Choroid plexus epithelial cell (primary cell): ENCODE data around the genes ERF and TMEM145.

DNA sequence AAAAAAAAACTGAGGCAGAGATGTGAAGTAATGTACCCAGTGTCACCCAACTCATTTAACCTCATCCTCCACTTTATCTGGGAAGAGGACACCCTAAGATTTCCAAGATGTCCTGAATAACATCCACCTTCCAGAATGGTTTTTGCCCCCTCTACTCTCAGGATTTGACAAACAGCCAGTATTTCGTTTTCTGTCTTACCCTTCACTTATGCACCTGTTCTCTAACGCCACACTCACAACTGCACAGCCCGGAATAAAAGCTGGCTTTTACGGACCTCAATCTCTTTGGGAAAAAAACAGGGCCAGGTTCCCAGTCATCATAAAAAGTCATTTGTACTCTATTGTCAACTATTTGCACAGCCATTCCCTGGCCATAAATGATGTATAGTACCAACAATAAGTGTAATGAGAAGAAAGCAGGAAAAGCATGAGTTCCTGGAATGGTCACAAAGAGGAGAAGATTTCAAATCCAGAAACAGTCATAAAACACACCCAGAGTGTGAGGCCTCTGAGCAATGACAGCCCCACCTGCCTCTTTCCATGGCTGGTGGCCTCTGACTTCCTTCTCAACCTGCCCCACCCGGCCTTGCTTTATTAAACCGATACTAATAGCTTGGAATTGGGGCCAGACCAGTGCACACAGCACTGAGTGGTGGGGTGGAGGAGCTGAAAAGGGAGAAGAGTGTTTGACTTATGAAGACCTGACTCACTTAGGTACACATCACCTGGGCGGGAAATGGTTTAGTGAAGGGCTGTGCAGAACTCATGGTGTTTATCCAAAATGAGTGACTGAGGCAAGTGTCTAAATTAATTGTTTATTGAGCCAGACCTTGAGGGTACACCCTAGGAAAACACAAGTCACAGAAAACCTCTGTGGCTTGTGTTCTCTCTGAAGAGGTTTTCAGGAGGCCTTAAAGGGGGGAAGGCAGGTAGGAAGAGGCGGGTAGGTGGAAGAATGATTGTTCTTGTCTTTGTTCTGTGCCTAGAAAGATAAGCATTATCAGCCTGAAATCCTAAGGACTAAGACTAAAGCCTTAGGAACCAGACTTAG is 20.8 kb upstream of the CEACAM6 start:
- RRBS: no CpG with 5 or more reads among the region's 8 CpGs

DNA sequence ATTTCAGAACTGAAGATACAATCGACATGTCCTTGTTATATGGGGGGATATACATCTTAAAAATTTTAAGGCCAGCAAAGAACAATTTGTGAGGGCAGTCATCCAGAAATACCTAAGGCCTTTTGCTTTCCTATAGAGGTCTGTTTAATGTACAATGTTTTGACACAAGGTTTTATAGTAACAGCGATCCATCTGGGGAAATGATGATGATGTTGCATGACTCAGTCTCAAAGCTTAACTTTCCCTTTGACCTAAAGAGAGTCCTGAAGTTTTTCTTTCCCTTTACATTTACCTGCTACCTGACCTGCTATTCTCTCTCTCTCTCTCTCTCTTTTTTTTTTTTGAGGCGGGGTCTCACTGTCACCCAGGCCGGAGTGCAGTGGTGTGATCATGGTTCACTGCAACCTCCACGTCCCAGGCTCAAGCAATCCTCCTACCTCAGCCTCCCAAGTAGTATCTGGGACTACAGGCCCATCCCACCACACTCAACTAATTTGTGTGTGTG is 20.1 kb upstream of the CEACAM6 start:
- RRBS: no CpG with 5 or more reads among the region's 5 CpGs

GRCh38 chr19:41758012-41758423 is 2.7 kb downstream of the CEACAM6 start:
- RRBS: no CpG with 5 or more reads among the region's 6 CpGs

DNA sequence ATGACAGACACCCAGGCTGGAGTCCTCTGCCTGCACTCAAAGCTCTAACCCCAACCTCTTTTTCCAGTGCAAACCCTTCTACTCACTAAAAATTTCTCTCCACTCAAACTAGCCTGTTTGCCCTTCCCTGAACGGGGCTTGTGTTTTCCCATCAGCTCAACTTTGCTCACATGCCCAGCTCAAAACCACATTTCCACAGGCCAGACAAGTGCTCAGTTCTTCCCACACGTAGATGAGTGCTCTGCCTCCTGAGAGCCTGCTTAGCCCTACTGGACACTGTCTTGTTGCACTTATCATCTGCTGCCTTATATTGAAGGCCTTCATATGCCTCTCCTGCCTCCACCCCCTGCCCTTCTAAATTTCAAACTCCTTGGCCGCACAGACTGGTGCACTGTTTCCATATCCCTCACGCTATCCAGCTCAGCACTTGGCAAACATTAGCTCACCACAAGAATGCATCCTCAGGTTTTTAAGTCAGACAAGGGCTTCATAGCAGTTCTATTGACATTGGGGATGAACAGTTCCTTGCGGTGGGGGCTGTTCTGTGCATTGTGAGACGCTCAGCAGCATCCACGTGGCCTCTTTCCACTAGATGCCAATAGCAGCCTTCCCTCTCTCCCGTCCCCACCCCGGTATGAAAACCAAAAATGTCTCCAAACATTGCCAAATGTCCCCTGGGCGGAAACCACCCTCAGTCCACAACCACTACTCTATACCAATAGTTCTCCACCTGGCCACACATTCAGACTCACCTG is 3.9 kb upstream of the CEACAM3 start:
- RRBS: no CpG with 5 or more reads among the region's 10 CpGs

- RRBS: 0% methylated on average over 16 of the region's 71 CpGs
These were observed 1.2 kb downstream of the ARHGEF1 start for GRCh38 chr19:41883765-41884968.

DNA sequence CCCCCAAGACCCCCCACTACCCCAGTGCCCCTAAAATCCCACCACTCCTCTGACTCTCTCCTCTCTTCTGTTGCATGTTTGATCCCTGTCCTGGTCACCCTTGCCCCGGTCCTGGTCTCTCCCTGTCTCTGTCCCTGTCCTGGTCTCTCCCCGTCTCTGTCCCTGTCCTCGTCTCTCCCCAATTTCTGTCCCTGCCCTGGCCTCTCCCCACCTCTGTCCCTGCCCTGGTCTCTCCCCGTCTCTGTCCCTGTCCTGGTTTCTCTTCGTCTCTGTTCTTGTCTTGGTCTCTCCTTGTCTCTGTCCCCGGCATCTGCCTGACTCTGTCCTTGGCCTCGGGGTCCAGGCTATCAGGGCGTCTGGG is 14.6 kb downstream of the ARHGEF1 start:
- RRBS: 88% methylated on average over 2 of the region's 8 CpGs

DNA sequence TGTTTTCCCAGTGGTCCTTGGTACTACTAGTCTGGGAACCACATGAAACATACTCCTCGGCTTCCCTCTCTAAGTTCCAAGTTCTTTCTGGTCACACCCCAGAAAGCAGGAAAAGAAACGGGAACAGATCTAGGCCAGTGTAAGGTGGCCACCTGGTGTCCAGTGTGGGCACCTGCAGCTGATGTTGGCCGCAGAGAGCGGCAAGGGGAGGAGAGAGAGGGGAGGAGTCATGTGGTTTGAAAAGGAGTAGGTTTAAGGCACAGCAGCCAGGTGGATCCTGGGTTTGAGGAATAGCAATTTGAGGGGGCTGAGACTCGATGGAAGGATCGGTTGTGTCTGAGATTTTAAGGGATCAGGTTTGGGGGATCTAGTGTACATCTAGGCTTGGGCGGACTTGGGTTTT is 1.3 kb downstream of the RABAC1 start:
- RRBS: no CpG with 5 or more reads among the region's 7 CpGs

DNA sequence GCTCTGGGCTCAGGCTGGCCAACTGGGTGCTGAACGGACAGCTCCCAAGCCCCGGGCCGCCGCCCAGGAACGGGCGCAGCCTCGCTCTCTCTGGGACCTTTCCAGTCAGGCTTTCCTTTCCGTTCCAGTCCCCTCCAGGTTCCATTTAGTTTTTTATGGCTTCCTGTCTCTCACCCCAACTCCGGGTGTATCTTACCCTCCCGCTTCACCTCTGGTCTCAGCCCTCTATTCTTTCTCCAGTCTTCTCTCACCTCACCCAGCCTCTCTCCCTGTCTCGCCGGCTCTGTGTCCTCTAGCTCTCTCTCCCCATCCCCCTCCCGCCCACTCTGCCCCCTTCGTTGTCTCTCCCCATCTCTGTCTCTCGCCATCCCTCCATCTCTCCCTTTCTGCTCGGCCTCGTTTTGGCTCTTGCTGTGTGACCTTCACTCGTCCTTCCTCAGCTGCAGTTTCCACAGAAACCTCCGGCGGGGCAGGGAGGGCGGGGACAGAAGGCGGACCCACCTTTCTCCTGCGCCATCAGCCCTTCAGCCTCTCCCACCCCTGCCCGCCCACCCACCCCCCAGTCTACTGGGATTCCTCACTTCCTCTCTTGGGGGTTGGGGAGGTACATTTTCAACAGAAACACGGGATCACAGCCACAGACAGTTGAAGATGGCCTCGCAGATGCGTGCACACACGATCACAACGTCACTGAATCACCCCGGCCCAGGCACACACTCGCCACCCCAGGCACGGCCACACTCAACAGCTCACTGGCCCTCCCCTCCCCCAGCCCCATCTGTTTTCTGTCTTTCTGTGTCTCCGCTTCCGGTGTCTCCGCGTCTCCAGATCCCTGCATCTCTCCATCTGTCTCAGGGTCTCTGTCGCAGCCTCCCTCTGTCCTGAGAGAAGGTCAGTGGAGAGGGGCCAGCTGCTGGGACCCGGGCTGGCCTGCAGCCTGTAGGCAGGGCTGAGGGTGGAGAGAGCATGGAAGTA is 3.5 kb upstream of the ATP1A3 start:
- RRBS: 2% methylated on average over 7 of the region's 38 CpGs

GRCh38 chr19:42132973-42133480 is 781 bp upstream of the POU2F2 start:
- RRBS: under 1% methylated on average over 21 of the region's 42 CpGs

- RRBS: no CpG with 5 or more reads among the region's 1 CpG
These were observed 4.6 kb downstream of the DEDD2 start for GRCh38 chr19:42212917-42213285.

- RRBS: 2% methylated on average over 25 of the region's 77 CpGs
These were observed at the start of gene ERF for GRCh38 chr19:42254817-42255717. Gene ERF, minus strand, starts transcription at chr19:42255128.

GRCh38 chr19:42271518-42272639 is 2.8 kb downstream of the CIC start:
- RRBS: 94% methylated on average over 4 of the region's 41 CpGs

DNA sequence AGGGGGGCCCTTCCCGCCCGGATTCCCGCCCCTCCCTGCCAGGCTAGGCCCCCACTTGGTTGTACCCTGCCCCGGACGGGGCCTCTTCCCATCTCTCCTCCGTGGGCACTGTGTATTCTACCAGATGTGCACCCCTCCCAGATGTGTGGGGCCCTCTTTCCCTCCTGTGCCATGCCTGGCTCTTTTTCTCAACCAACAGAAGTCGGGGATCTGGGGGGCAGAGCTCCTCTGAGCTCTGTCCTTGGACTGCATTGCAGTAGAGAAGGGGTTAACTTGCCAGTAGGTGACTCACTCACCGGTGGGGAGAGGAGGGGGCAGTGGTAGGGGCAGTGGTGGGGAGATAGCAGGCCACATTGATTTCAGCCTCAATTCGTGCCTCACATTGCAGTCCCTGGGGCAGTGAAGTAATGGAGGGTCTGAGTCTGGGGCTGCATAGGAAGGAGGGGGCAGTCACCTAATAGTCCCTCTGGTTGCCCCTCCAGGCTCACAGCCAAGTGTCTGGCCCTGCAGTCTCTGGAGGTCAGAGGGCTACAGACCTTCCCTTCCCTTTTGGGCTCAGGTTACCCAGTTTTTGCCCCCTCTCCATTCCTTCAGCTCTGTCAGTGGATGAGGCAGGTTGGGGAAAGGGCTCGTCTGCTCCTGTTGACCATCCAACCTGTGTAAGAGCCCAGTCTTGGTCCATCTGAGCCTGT is 12.8 kb downstream of the CIC start:
- RRBS: 14% methylated on average over 3 of the region's 10 CpGs

DNA sequence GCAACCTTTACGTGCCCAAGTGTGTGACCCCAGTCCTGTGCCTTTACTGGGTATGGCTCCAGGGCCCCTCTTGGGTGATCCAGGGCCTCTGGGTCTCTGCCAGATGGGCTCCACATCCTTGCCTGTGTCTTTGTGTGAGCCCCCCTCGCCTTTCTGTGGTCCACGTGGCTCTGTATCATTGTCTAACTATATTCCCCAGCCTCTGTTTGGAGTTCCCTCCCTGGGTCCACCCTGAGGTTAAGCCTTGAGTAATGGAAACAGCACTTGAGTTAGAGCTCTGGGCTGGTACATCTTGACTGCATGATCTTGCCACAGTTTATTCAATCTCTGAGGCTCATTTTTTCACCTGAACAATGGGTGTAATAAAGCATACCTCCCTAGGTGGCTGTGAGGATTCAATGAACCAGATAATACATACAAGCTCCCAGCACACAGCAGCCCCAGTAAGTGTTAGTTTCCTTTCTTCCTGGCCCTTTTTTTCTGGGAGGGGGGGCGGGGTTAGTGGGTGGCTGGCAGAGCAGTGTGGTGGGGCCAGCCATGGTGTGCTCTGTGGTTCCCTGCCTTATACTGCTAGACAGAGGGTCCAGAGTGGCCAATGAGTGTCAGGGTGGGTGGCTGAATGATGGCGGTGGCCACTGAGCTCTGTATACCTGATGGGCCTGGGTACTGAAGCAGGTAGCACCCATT is 13.5 kb downstream of the CIC start:
- RRBS: no CpG with 5 or more reads among the region's 5 CpGs

DNA sequence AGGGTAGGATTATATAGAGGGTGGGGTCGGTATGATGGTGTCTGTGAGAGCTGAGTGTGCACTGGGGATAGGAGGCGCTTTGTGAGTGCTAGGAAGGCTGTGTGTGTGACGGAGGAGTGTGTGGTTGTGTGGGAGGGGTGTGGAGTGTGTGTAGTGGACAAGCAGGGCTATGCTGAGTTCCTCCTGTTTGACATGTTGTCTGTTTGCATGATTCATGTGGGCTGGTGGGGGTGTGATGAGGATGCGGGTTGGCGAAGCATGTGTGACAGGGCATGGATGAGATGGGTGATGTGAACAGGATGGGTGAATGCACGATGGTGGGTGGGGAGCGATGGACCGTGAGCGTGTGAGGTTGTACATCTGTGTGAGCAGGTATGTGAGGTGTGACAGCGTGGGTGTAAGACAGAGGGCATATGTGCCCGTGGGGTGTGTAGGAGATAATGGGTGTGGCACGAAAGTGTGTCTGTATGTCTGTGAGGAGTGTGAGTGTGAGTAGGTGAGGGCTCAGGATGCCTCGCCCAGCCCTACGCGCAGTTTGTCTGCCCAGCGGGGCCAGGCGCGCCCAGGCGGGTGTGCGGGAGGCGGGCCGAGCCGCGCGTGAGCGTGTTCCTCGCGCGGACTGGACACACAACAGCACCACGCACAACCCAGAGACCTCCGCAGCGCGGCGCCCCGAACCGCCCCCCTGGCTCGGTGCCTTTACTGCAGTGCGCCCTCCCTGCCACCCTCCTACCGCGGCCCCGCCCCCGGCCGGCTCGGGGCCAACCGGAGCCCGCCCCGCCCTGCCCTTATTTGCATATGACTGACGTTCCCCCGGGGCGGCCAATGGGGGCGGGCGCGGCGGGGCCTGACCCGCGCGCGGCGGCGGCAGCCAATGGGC is 14.3 kb downstream of the CIC start:
- RRBS: 2% methylated on average over 11 of the region's 60 CpGs

DNA sequence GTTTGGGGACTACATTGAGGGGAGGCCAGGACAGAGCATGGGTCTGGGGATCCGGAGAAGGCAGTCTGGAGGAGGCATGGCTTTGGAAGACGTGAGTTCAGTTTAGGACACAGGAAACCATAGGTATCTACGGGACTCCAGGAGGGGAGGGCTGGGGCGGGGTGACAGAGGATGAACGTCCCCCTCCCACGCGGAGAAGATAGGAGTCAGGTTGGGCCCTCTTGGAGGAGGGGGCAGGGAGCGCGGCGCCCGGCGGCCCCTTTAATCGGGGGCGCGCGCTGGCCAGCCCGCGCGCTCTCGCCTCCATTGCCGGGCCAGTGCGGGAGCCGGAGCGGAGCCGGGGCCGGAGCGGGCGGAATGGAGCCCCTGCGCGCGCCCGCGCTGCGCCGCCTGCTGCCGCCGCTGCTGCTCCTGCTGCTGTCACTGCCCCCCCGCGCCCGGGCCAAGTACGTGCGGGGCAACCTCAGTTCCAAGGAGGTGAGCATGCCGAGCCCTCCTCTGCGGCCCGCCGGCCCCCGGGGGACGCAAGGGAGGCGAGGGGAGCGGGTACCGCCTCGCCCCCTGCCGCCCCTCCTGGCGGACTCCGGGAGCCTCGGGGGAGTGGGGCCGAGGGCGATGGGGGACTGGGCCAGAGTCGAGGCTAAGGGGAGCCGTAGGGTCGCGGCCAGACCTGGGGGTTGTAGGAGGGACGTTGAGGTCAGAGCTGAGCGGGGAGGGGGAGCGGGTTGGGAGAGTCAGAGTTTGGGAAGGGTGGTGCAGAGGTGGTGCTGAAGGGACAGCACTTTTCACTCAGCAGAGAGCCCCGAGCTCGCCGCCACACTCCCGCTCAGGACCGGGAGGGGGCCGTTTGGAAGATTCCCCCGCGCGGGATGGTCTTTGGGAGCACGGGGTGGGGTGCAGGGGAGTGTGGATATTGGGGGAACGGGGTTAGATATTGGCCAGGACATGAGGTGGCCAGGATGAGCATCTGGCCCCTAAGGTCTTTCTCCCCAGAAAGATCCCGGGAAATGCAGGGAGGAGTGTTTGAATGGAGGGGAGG is at the start of gene TMEM145:
TSS of gene TMEM145 (plus strand) at position 290 of the 1,039 bp plus-strand sequence.
- RRBS: 1% methylated on average over 36 of the region's 77 CpGs

DNA sequence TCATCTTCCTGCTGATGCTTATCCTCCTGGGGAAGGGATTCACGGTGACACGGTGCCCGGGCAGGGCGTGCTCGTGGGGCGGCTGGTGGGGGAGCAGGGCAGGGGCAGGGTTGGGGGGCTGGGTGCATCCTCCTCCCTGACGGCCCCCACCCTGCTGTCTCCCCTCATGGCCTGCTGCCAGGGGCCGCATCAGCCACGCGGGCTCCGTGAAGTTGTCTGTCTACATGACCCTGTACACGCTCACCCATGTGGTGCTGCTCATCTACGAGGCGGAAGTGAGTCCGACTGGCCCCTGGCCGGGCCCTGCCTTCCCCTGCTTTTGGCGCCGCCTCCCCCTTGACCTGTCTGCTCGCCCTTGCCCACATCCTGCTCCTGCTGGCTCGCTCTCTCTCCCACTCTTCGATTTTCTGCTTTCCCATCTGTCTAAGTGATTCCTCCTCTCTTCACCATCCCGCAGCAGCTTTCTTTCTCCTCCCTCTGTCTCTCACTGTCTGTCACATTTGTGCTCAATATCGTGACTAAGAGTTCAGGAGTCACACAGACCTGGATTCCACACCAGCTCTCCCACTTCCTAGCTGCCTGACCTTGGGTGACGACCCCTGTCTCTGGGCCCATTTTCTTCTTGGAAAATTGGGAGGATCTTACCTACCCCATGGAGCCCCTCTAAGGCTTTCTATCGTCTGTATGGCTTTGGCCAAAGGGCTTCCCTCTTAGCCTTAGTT is 3.7 kb downstream of the TMEM145 start:
- RRBS: no CpG with 5 or more reads among the region's 25 CpGs

DNA sequence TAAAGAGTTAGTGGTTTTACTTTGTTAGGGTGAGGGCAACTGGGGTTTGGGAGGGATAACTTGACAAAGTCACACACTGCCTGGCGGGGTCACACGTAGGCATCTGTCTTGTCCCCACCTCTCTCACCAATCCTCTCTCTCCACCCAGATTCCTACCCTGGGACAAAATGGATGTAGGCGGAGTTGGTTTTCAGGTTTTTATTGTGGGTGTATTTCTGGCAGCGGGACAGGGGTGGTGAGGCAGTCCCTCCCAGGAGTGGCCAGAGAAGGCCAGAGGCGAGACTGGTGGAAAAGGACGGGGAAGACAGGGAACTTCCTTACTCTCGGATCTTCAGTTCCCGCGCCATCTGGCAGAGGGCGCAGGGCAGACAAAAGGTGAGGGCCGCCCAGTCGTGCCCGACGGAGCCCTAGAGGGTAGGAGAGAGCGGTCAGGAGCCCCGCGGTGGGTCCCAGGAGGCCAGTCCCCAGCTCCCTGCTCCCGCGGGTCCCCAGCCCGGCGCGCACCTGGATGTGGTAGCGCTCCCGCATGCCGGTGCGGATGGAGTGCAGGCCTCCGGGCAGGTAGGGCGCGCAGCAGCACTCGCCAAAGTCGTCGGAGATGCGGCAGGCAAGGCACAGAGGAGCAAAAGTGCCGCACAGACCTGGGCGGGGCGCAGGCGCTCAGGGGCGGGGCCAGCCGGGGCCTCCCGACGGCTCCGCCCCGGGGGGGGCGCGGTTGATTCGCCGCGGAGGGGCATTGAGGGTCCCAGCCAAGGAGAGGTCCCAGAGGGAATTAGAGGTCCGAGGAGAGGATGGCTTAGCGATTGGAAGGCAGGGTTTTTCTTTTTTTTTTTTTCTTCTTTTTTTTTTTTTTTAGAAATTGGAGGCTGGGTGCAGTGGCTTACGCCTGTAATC is 3.0 kb downstream of the CNFN start:
- RRBS: 11% methylated on average over 5 of the region's 51 CpGs

GRCh38 chr19:42396812-42397006 is 6.6 kb upstream of the CNFN start:
- RRBS: no CpG with 5 or more reads among the region's 15 CpGs

DNA sequence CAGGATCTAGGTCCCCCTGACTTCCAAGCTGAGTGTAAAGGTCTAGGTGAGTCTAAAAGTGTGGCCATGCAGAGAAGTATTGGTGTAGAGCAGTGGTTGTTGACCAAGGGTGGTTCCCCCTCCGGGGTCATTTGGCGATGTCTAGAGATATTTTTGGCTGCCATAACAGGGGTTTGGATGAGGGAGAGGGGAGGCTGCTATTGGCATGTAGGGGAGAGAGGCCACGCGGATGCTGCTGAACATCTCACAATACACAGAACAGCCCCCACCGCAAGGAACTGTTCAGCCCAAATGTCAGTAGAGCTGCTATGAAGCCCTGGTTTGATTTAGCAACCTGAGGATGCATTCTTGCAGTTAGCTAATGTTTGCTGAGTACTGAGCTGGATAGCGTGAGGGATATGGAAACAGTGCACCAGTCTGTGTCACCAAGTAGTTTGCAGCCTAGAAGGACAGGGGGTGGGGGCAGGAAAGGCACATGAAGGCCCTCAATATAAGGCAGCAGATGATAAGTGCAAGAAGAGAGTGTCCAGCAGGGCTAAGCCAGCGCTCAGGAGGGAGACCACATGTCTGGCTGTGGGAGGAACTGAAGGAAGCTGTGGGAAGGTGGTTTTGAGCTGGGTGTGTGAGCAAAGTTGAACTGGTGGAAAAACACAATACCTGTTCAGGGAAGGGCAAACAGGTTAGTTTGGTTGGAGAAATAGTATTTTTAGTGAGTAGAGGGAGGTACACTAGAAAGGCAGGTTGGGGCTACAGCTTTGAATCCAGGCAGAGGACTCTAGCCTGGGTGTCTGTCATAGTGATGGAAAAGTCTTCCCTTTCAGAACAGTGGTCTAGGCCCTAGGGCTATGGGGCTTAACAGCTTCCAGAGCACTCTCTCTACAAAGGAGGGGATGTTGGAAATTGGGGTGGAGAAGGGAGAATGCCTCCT is 1.7 kb downstream of the CXCL17 start:
- RRBS: no CpG with 5 or more reads among the region's 7 CpGs